Umbilical cord (tissue), 2 donors: Measurements from ENCODE around the gene RMDN3.

GRCh38 chr15:38576642-38577483 is 12.2 kb upstream of the RASGRP1 start:
- RAMPAGE, long total RNA = no peak

GRCh38 chr15:39172634-39173192 is 408.2 kb upstream of the THBS1 start:
- RAMPAGE, long total RNA = no peak

DNA sequence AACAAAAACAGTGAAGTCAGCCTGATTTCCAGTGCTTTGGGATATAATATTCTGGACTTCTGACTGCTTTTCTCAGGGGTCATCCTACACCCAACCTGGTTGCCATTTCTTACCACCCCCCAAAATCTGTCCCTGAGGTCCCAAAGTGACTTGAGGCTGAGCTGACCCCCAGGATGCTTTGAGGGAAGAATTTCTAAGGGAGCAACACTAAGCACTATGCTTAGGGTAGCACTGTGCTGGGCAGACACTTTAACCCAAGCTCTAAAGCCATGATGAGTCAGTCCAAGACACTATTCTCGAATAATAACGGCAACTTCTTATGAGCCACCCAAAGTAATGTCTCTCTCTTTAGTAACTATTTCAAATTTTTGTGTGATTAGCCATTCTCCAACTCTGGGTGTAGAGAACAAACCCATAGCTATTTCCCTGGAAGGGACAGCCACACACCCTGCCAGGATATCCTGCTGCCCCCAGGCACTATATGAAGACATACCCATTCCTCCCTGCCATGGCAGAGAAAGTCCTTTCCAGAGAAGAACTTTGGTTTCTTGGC is 385.0 kb upstream of the THBS1 start:
- RAMPAGE, long total RNA = no peak

DNA sequence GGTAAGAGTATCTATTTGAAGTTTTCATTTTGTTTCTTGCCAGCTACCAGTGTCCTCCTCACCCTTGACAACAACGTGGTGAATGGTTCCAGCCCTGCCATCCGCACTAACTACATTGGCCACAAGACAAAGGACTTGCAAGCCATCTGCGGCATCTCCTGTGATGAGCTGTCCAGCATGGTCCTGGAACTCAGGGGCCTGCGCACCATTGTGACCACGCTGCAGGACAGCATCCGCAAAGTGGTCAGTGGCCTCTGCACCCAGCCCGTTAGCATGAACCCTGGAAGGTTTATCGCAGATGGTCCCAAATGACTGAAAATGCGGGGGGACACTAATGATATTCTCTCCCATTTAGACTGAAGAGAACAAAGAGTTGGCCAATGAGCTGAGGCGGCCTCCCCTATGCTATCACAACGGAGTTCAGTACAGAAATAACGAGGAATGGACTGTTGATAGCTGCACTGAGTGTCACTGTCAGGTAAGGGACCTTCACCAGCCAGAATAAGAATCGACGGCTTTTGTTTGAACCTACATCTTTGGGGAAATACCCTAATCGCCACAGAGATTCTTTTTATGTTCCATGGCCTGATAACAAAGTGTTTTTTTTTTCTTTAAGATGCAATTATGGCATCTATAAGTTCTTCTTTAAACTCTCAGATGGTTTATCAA is 3.2 kb downstream of the THBS1 start:
- RAMPAGE, long total RNA = no peak

DNA sequence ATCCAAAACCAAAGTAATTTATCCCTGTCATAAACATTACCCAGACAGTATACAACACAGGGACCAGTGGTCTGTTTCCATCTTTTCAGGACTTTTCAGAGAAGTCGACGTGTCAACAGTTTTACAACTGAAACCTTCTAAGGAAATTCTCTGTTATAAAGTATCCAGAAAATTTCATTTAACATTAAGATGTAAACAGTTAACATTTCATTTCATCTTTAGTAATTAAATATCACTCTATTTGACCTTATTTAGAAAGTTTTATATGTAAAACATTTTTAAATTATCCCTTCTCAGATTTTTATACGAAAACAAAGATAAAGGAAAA is 11.1 kb downstream of the THBS1 start:
- RAMPAGE, long total RNA = no peak

- RAMPAGE, long total RNA = no peak
These were observed 40.3 kb downstream of the THBS1 start for GRCh38 chr15:39621192-39621657.

- RAMPAGE, long total RNA = no peak
These were observed 42.2 kb downstream of the SRP14 start for GRCh38 chr15:39996741-39997191.

- RAMPAGE, long total RNA = no peak
These were observed 10.7 kb upstream of the SRP14 start for GRCh38 chr15:40049543-40050155.

DNA sequence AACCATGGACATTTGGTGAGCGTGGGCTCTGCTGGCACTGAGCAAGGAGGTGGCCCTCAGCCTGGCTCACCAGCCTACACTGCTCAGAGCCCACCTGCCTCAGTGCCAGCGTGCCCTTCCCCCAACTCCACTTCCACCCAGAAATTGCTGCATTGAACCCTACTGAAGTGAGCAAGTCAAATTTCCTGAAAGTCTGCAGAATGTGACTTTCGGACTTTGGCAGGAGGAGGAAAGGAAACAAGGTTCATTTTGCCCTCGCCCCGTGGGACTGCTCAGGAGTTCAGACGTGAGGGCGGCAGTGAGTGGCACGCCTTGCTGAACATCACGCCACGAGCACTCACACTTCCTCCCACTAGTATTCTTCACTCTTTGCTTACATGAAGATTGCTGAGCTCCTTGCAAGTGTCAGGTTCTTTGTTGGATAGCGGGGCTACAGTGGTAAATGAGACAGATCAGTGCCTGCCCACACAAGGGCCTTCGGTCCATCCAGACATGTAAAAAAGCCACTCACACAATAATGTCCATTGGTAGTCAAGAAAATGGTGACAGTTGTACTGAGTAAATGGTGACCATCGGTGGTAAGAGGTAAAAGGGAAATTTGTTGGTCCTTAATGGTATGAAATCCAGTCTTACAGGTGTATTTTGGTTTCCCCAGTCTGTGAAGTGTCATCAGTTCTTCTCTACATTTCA is 26.1 kb downstream of the BMF start:
- RAMPAGE, long total RNA = no peak

DNA sequence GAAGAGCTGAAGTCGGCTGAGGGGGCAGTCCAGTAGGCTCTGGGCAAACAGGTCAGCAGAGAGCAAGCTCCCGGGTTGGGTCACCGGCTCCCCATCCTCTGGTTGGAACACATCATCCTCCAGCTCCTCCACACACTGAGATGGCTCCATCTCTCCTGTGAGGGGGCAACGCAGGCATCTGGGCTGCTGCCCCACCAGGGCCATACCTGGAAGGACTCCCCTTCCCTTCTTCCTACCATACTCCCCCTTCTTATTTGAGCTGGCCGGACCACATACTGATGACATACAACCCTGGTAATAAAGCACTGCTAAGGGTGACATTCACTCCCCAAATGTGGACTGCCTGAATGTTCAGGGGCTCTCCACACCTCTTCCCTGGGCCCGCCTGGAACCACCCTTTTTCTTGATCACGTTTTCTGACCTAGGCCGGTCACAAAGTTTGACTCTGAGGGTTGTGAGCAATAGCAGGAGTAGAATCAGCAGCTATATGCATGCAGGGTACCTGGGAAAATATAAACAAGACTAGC is 2.7 kb downstream of the BMF start:
- RAMPAGE, long total RNA = no peak

DNA sequence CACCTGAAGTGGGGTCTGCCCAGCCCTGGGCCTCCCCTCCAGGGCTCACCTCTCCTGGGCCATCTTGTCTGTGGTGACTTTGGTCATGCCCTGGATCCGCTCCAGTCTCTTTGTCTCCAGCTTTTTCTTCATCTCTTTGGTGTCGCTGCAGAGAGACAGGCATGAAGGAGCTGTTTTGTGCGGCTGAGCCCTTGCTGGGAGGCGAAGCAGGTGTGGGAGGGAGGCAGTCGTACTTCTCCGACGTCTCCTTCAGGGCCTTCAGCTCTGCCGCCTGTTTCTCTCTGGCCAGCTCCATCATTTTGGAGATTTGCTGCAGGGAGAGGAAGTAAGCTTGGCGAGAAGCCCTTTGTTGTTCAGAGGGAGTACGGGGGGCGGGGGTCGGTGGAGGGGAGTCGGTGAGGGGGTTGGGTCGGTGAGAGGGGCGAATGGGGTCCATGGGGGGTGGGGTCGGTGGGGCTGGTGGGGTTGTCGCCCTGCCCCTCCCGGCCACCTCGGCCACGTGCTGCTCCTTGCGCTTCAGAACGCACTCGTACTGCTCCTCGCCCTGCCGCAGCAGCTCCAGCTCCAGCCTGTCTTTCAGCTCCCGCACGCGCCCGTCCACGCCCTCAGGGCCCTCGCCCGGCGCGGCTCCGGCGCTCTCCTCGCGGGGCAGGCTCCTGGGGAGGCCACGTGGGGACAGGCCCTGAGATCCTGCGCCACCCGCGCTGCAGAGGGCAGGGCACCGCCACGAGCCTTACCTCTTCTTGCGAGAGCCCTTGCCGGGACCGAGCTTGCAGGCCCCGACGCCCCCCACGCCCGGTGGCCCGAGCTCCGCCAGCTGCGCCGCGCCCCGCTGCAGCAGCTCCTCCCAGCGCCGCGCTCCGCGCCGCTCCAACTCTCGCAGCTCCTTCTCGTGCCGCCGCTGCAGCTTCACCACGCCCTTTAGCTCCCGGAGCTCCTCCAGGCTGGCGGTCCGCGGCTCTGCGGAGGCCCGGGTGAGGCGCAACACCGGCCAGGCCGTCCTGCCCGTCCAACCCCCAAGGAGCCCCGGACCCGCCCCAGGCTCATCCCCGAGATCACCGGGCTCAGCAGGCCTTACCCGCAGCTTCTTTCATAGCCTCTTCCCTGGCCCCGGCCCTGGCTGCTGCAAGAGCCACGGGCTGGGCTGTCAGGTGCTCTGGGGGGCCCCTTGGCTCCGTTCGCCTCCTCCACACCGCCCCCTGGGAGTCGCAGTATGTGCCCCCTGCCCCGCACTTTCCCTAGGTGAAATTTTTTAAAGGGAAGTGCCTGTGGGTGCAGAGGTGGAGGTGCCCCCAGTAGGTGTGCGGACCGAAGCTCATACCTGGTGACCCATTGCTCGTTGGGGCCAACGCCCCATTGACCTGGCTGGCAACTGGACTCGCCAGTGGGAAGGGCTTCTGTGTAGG is 8.2 kb upstream of the ANKRD63 start:
- RAMPAGE, long total RNA = no peak

DNA sequence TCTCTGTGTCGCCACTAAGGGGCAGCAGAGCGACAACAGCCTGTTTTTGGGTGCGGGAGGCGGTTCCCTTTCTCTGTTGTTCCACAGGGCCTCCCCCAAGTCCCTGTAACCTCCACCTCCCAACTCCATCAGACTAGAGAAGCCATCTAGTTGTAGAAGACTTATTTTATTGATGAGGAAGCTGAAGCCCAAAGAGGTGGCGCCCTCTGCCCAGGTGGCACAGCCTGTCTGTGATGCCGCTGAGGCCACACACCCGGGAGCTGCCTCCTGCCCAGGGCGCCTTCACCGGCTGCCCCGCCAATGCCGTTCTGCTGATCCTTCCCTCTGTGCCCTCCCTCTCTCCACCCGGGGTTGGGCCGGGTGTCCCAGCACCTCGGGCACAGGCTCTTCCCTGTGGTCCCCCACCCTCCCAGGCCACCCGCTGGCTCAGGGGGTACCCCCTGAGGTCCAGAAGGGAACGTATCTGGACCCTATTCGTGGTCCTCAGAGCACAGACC is 4.0 kb upstream of the CCDC9B start:
- RAMPAGE, long total RNA = no peak

- RAMPAGE, long total RNA = no peak
These were observed 6.8 kb downstream of the IVD start for GRCh38 chr15:40412230-40413008.

- RAMPAGE, long total RNA = no peak
These were observed 3.5 kb upstream of the BAHD1 start for GRCh38 chr15:40437076-40437831.

- RAMPAGE, long total RNA = no peak
These were observed 3.9 kb upstream of the CHST14 start for GRCh38 chr15:40466560-40467687.

- RAMPAGE, long total RNA = no peak
These were observed 3.3 kb downstream of the RMDN3 start for GRCh38 chr15:40751704-40752255.

DNA sequence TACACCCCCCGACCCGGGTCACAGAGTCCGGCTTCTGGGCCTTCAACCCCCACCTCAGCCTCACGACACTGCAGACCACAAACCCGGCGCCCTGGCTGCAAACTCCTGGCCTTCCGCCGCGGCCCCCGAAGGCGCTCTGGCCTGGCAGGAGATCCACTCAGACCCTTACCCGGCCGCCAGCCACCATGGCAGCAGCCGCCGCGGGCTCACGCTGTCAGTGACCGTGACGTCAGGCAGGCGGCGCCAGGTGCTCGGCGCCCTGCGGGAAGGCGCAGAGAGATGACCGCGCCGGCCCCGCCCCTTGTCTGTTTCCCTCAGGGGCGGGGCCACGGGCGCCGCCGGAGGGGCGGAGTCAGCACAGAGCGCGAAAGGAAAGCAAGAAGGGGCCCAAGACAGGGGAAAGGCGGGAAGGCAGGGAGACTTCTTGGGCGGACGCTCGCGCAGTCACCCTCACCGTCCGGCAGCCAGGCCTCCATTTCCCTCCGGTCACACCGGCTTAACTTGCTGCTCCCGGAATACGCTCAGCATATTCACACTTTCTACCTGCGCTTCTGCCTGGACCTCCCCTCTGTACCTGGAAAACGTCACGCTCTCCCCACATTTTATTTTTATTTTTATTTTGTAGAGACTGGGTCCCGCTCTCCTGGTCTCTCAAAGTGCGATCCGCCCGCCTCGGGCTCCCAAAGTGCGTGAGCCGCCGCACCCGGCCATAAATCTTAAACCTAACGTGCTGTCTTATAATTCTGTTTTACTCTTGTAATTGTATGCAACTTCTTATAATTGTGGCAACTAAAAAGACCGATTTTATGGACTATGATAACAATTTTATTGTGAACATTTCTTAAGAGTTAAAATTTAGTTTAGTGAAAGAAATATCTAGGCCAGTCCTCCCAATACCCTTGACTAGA is at the start of gene RMDN3:
TSS of gene RMDN3 (minus strand) at position 225 of the 908 bp plus-strand sequence.
- RAMPAGE, long total RNA = no peak

DNA sequence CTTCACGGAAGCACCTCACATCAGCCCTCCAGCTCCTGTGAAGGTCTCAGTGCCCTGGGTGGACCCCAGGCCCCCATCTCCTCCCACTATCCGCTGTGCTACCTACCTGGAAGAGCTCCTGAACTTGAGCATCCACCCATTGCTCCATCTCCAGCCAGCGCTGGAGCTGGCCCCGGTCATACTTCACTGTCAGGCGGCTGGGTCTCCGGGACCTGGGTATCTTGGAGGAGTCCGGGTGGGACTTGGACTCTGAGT is 300 bp downstream of the PPP1R14D start:
- RAMPAGE, long total RNA = no peak

DNA sequence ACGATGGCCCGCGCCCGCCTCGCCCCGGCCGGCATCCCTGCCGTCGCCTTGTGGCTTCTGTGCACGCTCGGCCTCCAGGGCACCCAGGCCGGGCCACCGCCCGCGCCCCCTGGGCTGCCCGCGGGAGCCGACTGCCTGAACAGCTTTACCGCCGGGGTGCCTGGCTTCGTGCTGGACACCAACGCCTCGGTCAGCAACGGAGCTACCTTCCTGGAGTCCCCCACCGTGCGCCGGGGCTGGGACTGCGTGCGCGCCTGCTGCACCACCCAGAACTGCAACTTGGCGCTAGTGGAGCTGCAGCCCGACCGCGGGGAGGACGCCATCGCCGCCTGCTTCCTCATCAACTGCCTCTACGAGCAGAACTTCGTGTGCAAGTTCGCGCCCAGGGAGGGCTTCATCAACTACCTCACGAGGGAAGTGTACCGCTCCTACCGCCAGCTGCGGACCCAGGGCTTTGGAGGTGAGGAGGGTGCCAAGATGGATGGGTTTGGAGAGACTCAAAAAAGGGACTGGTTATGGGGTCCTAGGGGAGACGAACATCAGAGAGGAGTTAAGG is 800 bp downstream of the SPINT1 start:
- RAMPAGE, long total RNA = no peak

DNA sequence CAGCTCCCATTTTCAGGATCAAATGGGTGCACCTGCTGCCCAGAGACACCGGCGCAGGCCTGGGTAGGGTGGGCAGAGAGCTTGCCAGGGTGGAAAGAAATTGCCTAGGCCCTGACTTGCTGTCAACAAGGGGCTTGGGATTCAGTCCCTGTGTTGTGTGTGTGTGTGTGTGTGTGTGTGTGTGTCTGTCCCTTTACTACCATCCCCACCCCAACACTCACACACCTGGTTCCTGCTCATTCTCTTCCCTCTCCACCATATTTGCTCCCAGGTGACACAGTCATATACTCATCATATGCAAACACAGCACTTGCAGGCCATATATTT is 3.9 kb downstream of the DLL4 start:
- RAMPAGE, long total RNA = no peak